HepG2 (cell line): ENCODE data around the gene PTGER4.

DNA sequence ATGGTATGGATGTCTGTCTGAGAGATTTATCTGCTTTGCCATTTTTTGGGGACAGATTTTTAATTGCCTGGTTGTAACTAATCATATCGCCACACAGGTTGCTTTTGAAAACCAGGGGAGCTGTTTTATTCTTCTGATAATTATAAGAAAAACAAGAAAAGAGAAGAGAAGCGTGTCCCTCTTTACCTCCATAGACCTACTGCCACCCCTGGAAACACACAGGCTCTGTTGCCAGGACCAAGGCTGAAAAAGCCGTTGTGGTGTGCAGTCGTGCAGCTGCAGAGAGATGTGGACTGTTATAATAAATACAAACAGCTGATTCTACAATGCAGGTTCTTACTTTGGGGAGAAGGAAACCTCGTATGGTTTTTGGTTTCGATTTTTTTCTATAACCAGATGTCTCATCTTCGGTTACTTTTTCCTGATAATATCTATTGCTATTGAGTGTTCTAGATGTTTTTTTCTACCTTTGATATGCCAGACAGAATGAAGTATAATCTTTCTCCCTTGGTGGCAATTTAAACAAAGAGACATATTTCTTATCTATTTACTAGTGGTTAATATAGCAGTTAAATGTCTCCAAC, 28.2 kb downstream of the FYB1 start:
- RRBS, 2 experiments = no CpG with 5 or more reads among the region's 7 CpGs
CAGE:
- cytosol, long polyA minus RNA = no peak
- cytosol, long polyA plus RNA = no peak
- long polyA plus RNA = no peak
- nucleus, long polyA minus RNA = no peak
- nucleus, long polyA plus RNA = no peak

- RRBS, 2 experiments = no CpG with 5 or more reads among the region's 9 CpGs
CAGE:
- cytosol, long polyA minus RNA = no peak
- cytosol, long polyA plus RNA = no peak
- long polyA plus RNA = no peak
- nucleus, long polyA minus RNA = no peak
- nucleus, long polyA plus RNA = no peak
Observed at GRCh38 chr5:39211570-39212270, 7.6 kb downstream of the FYB1 start.

GRCh38 chr5:39368056-39368652, 3.9 kb upstream of the C9 start:
- RRBS, 2 experiments = no CpG with 5 or more reads among the region's 5 CpGs
CAGE:
- cytosol, long polyA minus RNA = no peak
- cytosol, long polyA plus RNA = no peak
- long polyA plus RNA = no peak
- nucleus, long polyA minus RNA = no peak
- nucleus, long polyA plus RNA = no peak

DNA sequence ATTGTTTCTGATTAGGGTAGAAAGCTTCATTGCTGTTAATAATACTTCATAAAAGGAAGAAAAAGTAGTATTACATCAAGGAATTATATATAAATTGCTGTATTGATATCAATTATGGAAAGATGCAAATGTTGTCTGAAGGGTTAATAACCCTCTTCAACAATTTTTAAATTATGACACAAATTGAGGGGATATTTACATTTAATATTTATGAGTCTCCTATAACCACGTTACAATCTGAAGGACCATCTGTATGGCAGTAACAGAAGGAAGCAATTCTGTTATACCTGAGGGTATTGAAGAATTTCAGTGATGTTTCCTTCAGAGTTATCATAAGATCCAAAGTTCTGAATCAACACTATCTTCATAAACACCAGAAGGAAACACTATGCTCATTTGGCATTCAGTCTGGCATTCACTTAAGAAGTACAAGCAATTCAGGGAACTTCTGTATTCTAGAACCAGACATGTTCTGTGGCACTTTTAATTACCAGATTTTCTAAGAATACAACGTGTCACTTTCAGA, 9.7 kb downstream of the DAB2 start:
- RRBS, 2 experiments = no CpG with 5 or more reads among the region's 2 CpGs
CAGE:
- cytosol, long polyA minus RNA = no peak
- cytosol, long polyA plus RNA = no peak
- long polyA plus RNA = no peak
- nucleus, long polyA minus RNA = no peak
- nucleus, long polyA plus RNA = no peak

GRCh38 chr5:39527967-39528219, 103.1 kb upstream of the DAB2 start:
- RRBS, 2 experiments = no CpG with 5 or more reads among the region's 4 CpGs
CAGE:
- cytosol, long polyA minus RNA = no peak
- cytosol, long polyA plus RNA = no peak
- long polyA plus RNA = no peak
- nucleus, long polyA minus RNA = no peak
- nucleus, long polyA plus RNA = no peak

GRCh38 chr5:40386340-40386815, 293.3 kb upstream of the PTGER4 start:
- RRBS, 2 experiments = no CpG with 5 or more reads among the region's 3 CpGs
CAGE:
- cytosol, long polyA minus RNA = no peak
- cytosol, long polyA plus RNA = no peak
- long polyA plus RNA = no peak
- nucleus, long polyA minus RNA = no peak
- nucleus, long polyA plus RNA = no peak

DNA sequence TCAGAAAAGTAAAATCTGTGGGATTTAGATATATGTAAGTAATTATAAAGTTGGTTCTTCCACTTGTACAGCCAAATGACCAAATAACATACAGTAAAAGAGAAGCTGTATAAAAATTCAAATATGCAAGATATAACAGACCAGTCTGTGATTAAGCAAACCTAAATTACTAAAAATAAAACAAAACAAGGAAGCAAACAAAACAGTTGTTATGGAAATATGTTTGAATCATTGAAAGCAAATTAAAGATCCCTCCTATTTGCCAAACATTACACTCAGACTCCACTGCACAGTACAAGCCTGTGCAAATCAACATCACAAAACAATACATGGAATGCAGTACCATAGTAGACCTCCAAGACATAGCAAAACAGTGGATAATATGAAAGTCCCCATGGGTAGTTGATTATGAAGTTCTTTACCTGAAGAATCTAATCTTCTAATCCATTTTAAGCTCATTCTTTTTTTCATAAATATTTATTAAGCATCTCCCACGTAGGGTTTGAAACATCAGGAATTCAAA, 288.1 kb upstream of the PTGER4 start:
- RRBS, 2 experiments = no CpG with 5 or more reads among the region's 1 CpG
CAGE:
- cytosol, long polyA minus RNA = no peak
- cytosol, long polyA plus RNA = no peak
- long polyA plus RNA = no peak
- nucleus, long polyA minus RNA = no peak
- nucleus, long polyA plus RNA = no peak

DNA sequence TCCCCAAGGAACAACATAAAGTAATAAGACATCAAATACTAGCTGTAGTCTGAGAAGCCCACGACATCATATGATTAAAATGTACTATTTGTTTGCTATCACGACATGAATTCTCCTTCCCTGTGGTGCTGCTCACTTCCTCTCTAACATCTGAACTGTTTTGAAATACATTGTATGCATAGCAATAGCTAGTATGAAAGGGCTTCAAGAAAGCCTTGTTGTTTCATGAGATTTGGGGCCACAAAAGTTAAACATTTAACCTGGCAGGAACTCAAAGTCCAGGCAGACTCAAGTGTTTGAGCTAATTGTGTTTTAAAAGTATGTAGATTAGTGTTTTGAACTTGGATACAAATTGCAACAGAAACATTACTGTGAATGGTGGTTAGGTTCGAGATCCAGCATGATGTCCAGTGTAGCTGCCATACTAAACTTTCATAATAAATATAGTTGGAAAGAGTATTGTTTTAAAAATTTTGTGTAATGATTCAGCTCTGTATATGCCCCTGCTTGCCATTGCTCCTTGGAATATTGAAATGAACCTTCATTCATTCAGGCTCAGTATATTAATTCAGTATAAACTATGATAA, 237.3 kb upstream of the PTGER4 start:
- RRBS, 2 experiments = no CpG with 5 or more reads among the region's 3 CpGs
CAGE:
- cytosol, long polyA minus RNA = no peak
- cytosol, long polyA plus RNA = no peak
- long polyA plus RNA = no peak
- nucleus, long polyA minus RNA = no peak
- nucleus, long polyA plus RNA = no peak

DNA sequence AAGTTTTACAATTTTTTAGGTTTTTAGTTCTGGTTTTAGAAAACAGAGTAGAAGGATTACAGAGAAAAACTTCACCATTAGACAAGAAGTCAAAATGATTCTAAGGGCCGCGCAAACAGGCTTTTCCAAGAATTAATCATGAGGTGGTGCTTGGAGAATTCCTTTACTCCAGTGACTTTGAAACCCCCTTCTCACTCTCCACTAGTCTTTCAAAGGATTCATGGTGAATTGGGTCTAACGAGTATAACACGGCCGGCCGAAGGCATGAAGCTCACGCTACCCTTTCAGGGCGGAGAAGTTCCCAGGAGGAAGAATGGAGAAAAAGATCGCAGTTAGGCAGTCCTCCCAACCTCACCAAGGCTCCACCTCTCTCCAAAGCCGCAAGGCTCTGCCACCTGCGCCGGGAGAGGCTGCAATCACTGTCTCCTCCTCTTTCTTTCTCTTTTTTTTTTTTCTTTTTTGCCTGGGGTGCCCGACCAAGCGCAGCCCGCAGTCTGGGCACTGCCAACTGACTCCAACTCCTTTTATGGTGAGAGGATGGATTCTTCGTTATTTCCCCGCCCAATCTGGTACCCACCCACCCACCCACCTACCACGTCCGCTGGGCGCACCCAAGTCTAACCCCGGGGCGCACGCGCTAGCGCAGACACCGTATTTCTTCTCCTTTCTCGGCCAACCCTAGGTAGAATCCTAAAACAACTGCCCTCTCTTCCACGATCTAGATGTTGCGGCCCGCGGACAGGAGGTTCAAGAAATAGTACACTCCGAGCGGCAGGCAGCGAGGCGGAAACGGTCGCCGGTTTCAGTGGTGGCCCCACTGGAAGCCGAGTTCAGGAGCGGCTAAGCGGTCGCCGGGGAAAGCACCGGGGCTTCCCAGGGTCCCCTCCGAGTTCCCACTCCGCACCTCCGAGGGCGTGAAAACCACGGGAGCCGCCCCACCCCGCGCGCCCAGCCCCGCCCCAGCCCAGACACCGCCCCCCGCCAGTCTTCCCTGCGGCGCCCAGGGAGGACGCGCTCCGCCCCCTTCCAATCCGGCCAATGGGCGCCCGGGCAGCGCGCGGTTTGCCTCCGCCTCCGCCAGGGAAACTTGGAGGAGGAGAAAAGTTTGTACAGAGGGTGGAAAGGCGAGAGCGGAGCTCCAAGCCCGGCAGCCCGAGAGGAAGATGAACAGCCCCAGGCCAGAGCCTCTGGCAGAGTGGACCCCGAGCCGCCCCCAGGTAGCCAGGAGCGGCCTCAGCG, at the start of gene PTGER4:
Gene PTGER4, plus strand, starts transcription at position 1,110 of the 1,239 bp plus-strand sequence.
- RRBS, 2 experiments = 4 to 11% methylated on average over 14 to 15 of the region's 77 CpGs
CAGE:
- cytosol, long polyA minus RNA = no peak
- cytosol, long polyA plus RNA = no peak
- long polyA plus RNA = no peak
- nucleus, long polyA minus RNA = no peak
- nucleus, long polyA plus RNA = no peak

DNA sequence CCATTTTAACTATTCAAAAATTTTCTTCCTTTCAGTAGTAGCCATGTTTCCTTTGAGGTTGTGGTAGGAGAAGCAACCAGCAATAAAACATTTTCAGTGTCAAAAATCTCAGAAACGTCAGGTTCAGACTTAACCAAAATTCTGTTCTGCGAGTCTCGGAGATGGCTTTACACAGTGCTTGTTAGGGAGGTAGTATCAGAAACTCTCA, 8.3 kb downstream of the PTGER4 start:
- RRBS, 2 experiments = no CpG with 5 or more reads among the region's 3 CpGs
CAGE:
- cytosol, long polyA minus RNA = no peak
- cytosol, long polyA plus RNA = no peak
- long polyA plus RNA = no peak
- nucleus, long polyA minus RNA = no peak
- nucleus, long polyA plus RNA = no peak

GRCh38 chr5:40689461-40689874, 9.8 kb downstream of the PTGER4 start:
- RRBS, 2 experiments = no CpG with 5 or more reads among the region's 3 CpGs
CAGE:
- cytosol, long polyA minus RNA = no peak
- cytosol, long polyA plus RNA = no peak
- long polyA plus RNA = no peak
- nucleus, long polyA minus RNA = no peak
- nucleus, long polyA plus RNA = no peak

DNA sequence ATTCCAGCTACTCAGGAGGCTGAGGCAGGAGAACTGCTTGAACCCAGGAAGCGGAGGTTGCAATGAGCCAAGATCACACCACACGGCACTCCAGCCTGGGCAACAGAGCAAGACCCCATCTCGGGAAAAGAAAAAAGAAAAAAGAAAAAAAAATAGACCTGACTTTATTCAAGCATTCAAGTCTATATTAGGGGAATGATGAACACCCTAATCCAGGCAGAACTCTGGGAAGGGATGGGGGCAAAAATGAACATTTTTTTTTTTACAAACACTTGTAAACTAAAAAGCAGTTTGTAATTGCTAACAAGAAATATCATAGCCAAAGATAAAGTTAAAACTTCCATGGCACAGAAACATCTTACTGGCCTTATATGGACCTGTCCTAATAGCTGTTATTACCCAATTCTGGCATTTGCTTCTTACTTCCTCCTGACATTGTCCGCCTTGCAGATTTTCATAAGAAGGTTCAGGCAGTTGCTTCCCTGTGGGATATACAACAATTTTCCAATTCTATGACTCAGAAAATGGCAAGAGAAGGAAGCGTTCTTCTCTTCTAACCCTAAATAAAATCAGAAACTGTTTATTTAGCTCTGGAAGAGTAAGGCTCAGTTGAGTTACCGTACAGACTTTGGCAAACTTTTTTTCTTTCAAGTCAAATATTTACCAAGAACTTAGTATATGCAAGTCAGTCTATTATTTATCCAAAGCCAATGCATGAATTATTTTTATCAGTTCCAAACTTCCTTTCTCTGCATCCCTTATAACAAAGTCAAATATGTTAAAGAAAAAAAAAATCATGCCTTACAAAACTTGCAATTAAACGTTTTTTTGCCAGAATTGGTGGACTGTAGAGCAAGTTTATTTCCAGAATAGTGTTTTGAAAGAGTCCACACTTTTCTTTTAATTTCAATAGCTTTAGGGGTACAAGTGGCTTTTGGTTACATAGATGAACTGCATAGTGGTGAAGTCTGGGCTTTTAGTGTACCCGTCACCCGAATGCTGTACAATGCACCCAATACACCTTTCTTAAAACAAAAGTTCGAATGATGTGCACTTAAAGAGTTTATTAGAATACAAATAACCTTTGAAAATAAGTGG, 1.6 kb downstream of the PRKAA1 start:
- RRBS, 2 experiments = no CpG with 5 or more reads among the region's 10 CpGs
CAGE:
- cytosol, long polyA minus RNA = no peak
- cytosol, long polyA plus RNA = no peak
- long polyA plus RNA = no peak
- nucleus, long polyA minus RNA = no peak
- nucleus, long polyA plus RNA = no peak

- RRBS, 2 experiments = no CpG with 5 or more reads among the region's 9 CpGs
CAGE:
- cytosol, long polyA minus RNA = no peak
- cytosol, long polyA plus RNA = no peak
- long polyA plus RNA = no peak
- nucleus, long polyA minus RNA = no peak
- nucleus, long polyA plus RNA = no peak
Observed at GRCh38 chr5:40825942-40826966, 8.8 kb downstream of the RPL37 start.

DNA sequence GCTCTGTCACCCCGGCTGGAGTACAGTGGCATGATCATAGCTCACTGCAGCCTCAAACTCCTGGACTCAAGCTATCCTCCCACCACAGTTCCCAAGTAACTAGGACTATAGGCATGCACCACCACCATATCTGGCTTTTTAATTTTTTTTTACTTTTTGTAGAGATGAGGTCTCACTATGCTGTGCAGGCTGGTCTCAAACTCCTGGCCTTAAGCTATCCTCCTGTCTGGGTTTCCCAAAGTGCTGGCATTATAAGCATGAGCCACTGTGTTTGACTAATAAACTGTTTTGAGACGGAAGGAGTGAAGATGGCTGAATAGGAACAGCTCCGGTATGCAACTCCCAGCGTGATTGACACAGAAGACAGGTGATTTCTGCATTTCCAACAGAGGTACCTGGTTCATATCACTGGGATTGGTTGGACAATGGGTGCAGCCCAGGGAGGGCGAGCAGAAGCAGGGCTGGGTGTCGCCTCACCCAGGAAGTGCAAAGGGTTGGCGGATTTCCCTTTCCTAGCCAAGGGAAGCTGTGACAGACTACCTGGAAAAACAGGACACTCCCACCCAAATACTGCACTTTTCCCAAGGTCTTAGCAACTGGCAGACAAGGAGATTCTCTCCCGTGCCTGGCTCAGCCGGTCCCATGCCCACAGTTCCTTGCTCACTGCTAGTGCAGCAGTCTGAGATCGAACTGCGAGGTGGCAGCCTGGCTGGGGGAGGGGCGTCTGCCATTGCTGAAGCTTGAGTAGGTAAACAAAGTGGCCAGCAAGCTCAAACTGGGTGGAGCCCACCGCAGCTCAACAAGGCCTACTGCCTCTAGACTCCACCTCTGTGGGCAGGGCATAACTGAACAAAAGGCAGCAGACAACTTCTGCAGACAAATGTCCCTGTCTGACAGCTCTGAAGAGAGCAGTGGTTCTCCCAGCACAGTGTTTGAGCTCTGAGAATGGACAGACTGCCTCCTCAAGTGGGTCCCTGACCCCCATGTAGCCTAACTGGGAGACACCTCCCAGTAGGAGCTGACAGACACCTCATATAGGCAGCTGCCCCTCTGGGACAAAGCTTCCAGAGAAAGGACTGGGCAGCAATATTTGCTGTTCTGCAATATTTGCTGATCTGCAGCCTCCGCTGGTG, 13.9 kb upstream of the C7 start:
- RRBS, 2 experiments = no CpG with 5 or more reads among the region's 14 CpGs
CAGE:
- cytosol, long polyA minus RNA = no peak
- cytosol, long polyA plus RNA = no peak
- long polyA plus RNA = no peak
- nucleus, long polyA minus RNA = no peak
- nucleus, long polyA plus RNA = no peak

- RRBS, 2 experiments = no CpG with 5 or more reads among the region's 2 CpGs
CAGE:
- cytosol, long polyA minus RNA = no peak
- cytosol, long polyA plus RNA = no peak
- long polyA plus RNA = no peak
- nucleus, long polyA minus RNA = no peak
- nucleus, long polyA plus RNA = no peak
Observed at GRCh38 chr5:40941972-40942511, 32.7 kb downstream of the C7 start.

DNA sequence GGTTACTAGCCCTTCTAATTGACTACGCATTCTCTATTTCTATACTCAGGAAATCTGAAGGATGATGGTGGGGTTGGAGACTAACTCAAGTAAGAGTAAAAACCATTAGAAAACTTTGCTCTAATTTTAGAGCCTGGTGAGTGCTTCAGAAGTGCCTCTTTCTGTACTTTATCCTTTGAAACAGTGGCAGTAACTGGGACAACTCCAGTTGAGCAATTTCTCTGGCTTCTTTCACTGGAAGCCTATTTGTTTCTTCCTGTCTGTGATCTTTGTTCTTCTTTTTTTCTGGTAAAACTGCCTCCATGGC, 80.0 kb downstream of the MROH2B start:
- RRBS, 2 experiments = no CpG with 5 or more reads among the region's 1 CpG
CAGE:
- cytosol, long polyA minus RNA = no peak
- cytosol, long polyA plus RNA = no peak
- long polyA plus RNA = no peak
- nucleus, long polyA minus RNA = no peak
- nucleus, long polyA plus RNA = no peak

DNA sequence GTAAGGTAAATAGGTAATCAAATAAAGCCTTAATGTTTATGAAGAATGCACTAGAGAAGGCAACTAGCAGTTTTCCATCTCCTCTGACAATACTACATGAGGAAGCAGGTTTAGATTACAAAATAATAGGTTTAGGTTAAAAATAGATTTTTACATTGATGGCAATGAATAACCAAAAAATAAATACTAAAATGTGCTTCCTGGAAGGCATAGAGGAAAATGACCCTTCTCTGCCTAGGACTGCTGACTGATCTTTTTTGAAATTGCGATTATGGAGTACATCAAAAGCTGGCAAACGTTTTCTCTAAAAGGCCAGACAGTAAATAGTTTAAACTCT, 67.5 kb downstream of the MROH2B start:
- RRBS, 2 experiments = no CpG with 5 or more reads among the region's 2 CpGs
CAGE:
- cytosol, long polyA minus RNA = no peak
- cytosol, long polyA plus RNA = no peak
- long polyA plus RNA = no peak
- nucleus, long polyA minus RNA = no peak
- nucleus, long polyA plus RNA = no peak

GRCh38 chr5:42377556-42377986, 45.7 kb upstream of the GHR start:
- RRBS, 2 experiments = no CpG with 5 or more reads among the region's 1 CpG
CAGE:
- cytosol, long polyA minus RNA = no peak
- cytosol, long polyA plus RNA = no peak
- long polyA plus RNA = no peak
- nucleus, long polyA minus RNA = no peak
- nucleus, long polyA plus RNA = no peak

DNA sequence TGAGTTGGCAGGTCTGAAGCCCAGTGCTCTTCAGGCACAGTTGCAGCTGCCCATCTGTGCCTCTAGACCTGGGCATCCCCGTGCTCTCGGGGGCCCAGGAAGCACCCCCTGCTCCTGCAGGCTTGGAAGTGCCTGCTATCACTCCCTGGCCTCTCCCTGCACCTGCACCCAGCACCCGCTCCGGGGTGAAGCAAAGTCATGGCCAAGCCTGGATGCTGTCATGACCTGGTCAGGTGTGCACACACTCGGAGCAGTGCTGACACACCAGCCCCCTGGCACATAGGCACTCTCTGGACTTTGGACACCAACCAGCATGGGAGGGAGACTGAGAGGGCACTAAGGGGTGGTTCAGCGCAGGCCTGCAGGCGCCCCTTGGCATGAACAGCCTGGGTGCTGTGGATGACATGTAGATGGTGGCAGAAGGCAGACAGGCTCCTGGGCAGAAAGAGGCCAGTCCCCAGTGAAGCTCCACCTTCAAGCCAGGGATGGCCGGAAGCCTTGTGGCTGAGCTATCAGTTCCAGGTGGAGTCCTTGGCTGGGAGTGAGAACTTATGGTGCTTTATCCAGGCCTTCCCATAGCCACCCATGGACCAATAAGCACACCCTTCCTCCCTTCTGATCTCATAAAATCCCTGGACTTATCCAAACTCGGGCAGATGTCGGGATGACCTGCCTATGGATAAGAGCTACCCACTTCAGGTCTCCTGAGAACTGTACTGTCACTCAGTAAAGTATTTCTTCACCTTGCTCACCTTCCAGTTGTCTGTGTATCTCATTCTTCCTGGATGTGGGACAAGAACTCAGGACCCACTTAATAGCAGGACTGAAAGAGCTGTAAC, 158.8 kb downstream of the GHR start:
- RRBS, 2 experiments = no CpG with 5 or more reads among the region's 10 CpGs
CAGE:
- cytosol, long polyA minus RNA = no peak
- cytosol, long polyA plus RNA = no peak
- long polyA plus RNA = no peak
- nucleus, long polyA minus RNA = no peak
- nucleus, long polyA plus RNA = no peak

GRCh38 chr5:42660570-42661311, 95.9 kb upstream of the CCDC152 start:
- RRBS, 2 experiments = no CpG with 5 or more reads among the region's 11 CpGs
CAGE:
- cytosol, long polyA minus RNA = no peak
- cytosol, long polyA plus RNA = no peak
- long polyA plus RNA = no peak
- nucleus, long polyA minus RNA = no peak
- nucleus, long polyA plus RNA = no peak